GM19240 (cell line): ENCODE measurements around the gene NARS1.

GRCh38 chr18:55339073-55339728 is 248.8 kb downstream of the TCF4 start:
- RRBS: no CpG with 5 or more reads among the region's 10 CpGs

DNA sequence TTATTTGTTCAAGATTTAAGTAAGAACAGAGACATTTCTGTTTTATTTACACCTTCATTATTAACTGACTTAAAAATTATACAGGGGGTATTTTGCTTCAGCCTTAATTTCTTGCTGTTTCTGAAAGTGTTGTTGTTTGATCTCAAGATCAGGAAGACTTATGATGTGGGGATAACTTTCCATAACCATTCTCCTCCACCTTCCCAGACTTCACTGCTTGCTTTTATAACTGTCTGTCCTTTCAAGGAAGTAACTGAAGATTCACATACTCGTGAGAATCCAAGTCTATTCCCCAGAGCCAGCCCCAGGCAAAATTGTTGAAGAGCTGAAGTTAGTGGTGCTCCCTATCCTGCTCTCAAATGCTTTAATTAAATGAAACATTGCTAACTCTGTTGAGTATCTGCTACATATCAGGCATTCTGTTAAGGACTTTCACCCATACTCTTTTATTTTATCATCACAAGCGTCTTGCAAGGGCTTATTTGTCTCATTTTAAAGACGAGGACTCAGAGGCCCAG is 189.6 kb upstream of the TCF4 start:
- RRBS: no CpG with 5 or more reads among the region's 3 CpGs

- RRBS: no CpG with 5 or more reads among the region's 5 CpGs
Measured at GRCh38 chr18:56572968-56573205, 65.5 kb downstream of the TXNL1 start.

DNA sequence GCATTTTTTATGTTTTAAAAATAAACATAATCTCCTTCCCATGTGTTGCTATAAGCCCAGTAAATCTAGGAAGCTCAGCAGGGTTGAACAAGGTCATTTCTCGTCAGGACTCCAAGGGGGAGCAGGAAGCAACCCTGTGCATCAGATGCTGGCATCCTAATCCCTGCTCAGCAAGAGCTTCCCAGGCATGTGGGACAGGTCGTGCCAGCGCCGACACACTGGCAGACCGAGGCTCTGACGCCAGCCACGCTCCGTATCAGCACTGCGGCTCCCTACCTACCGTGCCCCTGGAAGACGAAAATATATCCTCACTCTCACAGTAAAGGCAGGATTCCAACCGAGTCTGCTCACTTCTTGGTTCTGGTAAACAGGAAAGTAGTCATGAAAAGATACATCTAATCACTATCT is 61.5 kb downstream of the TXNL1 start:
- RRBS: no CpG with 5 or more reads among the region's 12 CpGs

GRCh38 chr18:56975930-56976335 is 171.0 kb upstream of the BOD1L2 start:
- RRBS: no CpG with 5 or more reads among the region's 4 CpGs

DNA sequence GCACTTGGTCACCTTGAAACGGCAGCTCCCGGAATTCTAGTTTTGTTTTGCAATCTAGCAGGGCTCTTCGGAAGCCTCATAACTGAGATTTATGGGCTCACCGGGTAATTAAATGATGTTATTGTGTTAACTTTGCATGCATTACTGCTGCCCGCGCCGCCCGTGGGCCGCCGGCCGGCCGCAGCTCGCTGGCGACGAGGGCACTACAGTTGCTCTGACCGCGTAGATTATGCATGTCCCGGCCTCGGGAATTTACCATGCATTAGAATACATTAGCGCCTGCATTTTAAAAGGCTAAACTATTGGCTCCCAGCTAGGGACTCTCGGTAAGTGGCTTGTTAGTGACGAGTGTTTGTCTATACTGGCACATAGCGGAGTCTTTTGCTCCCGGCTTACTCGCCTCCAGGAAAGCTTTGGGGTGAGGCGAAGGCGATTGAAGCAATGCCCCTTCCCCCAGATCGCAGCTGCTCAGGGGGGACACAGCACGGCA is 548 bp upstream of the ONECUT2 start:
- RRBS: 7% methylated on average over 17 of the region's 29 CpGs

GRCh38 chr18:57621097-57622063 is at the start of gene NARS1:
Gene NARS1, minus strand, starts transcription at chr18:57621836.
- RRBS: 2% methylated on average over 17 of the region's 61 CpGs

DNA sequence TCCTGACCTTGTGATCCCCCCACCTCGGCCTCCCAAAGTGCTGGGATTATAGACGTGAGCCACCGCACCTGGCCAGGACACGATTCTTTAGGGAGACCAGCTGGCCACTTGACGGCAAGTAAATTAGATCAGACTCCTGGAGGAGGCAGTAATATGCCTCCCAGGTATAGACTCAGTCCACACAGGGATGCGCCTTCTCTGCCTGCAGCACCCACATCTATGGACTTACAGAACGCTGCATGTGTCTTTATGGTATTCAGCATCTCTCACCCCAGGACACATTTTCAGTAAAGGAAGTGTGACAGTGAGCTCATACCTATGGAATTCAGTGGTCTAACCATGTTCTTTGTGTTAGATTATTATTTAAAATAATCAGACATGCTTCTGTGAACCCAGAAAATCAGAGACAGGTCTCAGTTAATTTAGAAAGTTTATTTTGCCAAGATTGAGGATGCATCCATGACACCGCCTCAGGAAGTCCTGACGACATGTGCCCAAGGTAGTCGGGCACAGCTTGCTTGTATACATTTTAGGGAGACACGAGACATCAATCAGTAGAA is 5.9 kb upstream of the NARS1 start:
- RRBS: no CpG with 5 or more reads among the region's 11 CpGs

GRCh38 chr18:57669267-57669662 is 47.6 kb upstream of the NARS1 start:
- RRBS: no CpG with 5 or more reads among the region's 2 CpGs

- RRBS: no CpG with 5 or more reads among the region's 8 CpGs
Measured at GRCh38 chr18:57737392-57738098, 65.6 kb downstream of the ATP8B1 start.

GRCh38 chr18:57776722-57777424 is 26.2 kb downstream of the ATP8B1 start:
- RRBS: no CpG with 5 or more reads among the region's 6 CpGs

GRCh38 chr18:57780679-57781390 is 22.3 kb downstream of the ATP8B1 start:
- RRBS: no CpG with 5 or more reads among the region's 6 CpGs

DNA sequence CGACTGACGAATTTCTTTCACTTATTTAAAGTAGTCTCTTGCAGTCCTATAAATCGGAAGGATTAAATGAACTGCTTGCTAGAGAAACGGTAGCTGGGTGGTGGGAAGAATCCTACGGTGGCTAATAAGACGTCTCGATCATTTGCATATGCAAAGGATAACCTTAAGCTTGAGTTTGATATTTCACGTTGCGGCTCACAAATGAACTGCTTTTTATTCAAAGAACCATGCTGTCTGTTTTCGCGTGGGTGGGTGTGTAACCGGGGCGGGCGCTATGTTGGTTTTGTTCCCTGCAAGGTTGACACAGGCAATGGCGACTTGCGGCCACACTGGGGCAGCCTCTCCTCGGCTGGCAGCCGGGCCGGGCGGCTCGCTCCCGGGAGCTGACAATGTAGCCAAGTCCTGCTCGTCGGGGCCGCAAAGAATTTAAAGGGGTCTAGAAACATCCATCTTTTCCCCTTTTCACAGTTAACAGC is 632 bp upstream of the NEDD4L start:
- RRBS: under 1% methylated on average over 5 of the region's 25 CpGs

GRCh38 chr18:58176901-58177574 is 133.0 kb downstream of the NEDD4L start:
- RRBS: no CpG with 5 or more reads among the region's 11 CpGs

GRCh38 chr18:58208266-58208706 is 164.3 kb downstream of the NEDD4L start:
- RRBS: no CpG with 5 or more reads among the region's 2 CpGs

DNA sequence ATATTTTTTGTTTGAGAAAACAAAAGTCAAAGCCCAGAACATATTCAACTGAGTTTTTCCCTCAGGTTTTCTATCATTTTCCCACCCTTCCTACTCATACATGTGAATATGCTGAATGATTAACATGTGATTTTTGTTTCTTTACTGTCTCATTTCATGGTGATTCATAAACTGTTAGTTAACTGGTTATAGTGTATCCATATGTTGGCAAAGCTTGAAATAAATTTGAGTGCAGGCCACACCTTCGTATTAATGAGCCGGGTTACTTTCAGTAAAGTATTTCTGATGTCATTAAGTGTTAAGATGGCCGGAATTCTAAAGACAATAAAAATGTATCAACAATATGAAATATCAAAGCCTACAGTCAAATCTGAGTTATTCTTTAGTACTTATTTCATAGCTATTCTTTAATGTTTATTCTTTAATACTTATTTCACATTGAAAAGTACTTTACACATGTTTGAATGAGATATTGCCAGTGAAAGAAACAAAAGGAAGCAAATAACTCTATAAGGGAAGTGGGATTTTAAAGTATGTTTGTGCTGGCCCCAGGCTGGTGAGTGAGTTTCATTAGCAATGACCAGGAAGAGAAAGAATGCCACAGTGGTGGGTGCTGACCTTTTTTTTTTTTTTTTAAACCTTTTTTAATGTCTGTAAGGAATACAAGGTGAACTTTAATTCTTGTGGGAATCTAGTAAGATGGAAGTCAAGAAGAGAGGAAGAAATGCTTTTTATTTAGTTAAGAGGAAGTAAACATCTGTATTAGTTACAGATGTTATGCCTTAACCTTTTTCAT is 178.6 kb downstream of the NEDD4L start:
- RRBS: 64% methylated on average over 1 of the region's 3 CpGs

DNA sequence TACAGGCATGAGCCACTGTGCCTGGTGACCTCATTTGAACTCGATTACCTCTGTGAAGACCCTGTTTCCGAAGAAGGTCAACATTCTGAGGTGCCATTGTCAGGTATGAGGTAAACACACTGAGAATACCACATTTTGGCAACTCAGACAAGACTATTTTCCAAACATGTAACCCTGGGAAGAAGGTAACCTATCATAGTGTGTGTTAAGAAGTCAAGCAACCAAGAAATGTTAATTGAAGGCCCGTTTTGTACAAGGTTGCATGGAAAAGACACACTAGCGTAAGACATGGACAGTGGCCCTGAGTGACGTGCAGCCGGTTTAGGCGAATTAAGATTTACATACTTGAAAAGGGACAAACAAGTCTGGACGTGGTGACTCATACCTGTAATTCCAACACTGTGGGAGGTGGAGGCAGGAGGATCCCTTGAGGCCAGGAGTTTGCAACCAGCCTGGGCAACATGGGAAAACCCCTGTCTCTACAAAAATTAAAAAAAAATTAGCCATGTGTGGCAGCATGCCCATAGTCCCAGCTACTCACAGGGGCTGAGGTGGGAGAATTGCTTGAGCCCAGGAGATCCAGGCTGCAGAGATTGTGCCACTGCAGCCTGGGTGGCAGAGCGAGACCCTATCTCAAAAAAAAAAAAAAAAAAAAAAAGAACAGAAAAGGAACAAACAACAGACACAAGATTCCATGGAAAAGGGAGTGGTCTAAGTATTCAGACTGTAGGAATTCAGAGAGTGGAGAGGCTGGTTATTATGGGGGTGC is 186.8 kb downstream of the NEDD4L start:
- RRBS: no CpG with 5 or more reads among the region's 9 CpGs

DNA sequence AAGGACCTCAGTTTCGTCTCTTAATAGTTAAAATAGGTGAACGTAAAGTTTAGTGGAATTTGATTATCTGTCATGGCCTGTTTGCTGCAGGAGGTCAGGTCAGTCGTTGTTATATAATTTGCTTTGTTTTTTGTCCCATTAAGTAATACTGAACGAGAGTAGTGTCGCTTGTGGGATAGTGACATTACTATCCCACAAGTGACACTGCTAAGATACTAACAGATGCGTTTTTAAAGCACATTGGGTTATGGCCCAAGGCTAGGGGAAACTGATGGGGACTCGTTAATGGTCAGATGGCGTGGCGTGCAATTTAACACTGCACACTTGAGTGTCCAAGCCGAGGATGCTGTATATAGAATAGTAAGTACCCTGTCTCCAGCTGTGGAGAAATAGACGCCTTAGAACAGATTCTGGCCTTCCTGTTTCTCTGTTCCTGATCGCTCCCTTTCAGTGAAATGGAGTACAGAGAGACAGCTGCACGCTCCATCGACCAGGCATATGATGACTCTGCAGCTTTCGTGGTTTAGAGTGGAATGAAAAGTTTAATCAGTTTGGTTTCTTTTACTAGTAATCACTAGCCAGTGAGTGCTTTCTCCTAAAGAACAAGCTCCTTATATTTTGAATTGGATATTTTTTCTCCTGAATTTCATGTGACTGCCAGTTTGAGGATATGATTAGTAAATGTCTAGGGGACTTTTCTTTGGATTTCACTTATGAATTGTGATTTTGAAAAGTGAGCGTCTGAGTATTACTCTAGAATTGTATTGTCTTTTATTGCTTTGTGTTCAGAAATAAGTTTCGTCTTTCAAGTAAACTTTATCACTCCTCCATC is 213.4 kb downstream of the NEDD4L start:
- RRBS: no CpG with 5 or more reads among the region's 17 CpGs

DNA sequence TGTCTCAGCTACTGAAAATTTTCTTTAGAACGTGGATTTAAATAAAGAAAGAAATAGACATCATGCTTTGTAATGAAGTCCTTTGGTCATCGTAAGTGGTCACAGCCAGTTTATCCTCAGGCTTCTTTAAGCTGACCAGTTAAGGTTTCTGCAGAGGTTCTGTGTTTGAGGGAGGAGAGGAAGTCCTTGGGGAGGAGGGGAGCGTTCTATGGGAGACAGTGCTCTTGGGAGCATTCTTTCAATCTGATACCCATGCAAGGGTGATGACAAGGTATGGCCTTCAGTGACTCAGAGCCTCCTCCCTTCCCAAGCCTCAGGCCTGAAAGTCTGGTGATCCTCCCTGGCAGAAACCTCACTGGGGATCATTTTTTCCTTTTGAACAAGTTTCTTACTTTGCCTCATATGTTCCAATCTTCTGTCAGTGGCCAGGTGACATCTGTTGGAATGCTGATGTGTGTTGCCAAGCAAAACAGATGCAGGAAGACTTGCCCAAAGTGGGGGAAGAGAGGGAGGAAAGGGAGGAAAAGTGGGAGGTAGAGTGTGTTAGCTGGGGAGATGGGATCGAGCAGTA is 224.7 kb downstream of the NEDD4L start:
- RRBS: no CpG with 5 or more reads among the region's 4 CpGs

DNA sequence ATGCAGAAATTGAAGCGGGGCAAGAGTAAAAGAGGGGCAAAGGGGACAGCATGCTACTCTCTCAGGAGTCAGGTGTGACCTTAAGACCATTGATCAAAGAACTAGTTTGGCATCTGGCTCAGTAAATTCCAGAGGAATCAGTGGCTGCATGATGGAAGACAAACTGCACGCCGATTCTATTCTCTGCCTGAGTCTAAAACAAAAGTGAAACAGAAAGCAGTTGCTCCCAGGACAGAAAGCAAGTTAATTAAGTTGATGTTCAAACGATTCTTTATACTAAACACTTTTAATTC is 190.3 kb downstream of the ALPK2 start:
- RRBS: no CpG with 5 or more reads among the region's 4 CpGs